Cardiac muscle cell (in vitro differentiated cells and primary cell): ENCODE measurements around a stretch of chr1.

DNA sequence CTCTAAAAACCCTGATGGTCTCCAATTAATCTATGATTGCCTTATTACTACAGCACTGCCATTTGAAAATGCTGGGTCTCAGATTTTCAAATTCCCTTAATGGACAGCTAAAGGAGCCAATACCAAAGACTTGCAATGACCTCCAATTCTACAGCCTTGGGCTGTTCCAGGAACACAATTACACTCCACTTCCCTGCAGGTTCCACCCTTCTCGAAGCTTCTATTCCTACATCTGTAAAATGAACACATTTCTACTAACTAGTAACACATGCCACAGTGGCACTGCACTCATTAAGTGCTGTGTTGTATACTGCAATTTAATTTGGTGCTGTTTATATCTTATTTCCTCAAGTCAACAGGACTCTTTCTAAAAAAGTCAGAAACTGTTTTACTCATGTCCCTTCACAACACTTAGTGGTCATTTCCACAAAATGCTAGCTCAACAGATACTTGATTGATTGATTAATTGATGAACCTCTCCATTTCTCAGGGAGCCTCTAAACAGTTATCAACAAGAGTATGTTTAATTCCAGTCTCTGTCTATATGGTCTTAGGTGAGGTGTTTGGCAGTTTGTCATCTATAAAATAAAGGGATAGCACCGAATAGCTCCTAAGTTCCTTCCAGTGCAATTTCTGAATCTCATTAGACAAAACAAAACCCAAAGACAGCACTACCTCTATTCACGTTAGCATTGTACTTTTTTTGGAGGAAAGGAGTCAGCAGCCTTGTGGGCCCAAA lies 85.5 kb upstream of the AK4 start:
- RAMPAGE, long total RNA, result no peak
- RRBS, result no CpG with 5 or more reads among the region's 3 CpGs

- RAMPAGE, long total RNA, result no peak
- RRBS, result 2% methylated on average over 36 of the region's 73 CpGs
Observed at GRCh38 chr1:65254231-65254743, 55.1 kb upstream of the DNAJC6 start.

DNA sequence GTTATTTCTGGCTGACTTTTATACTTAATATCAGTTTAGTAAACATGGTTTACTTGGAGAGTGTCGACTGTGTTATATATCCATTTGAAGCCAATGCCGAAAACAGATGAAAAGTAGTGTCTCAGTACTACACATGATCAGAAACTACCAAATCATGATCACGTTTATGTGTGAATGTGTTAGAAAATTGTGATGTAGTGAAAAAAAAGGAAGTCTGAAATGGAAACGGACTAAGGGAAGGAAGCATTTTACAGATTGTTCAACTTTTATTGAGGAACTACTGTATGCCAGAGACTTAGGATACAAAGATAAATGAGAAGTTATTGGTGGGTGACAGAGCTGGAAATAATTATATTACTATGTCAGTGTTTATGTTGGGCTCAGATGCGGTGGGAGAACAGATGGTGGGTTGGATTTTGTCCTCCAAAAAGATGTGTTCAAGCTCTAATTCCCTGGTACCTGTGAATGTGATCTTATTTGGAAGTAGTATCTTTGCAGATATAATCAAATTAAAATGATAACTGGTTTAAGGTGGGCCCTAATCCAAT lies 1.3 kb downstream of the LEPR start:
- RAMPAGE, long total RNA, result no peak
- RRBS, result no CpG with 5 or more reads among the region's 5 CpGs

- RAMPAGE, long total RNA, result no peak
- RRBS, result no CpG with 5 or more reads among the region's 10 CpGs
Observed at GRCh38 chr1:65422214-65423086, 2.0 kb downstream of the LEPR start.

DNA sequence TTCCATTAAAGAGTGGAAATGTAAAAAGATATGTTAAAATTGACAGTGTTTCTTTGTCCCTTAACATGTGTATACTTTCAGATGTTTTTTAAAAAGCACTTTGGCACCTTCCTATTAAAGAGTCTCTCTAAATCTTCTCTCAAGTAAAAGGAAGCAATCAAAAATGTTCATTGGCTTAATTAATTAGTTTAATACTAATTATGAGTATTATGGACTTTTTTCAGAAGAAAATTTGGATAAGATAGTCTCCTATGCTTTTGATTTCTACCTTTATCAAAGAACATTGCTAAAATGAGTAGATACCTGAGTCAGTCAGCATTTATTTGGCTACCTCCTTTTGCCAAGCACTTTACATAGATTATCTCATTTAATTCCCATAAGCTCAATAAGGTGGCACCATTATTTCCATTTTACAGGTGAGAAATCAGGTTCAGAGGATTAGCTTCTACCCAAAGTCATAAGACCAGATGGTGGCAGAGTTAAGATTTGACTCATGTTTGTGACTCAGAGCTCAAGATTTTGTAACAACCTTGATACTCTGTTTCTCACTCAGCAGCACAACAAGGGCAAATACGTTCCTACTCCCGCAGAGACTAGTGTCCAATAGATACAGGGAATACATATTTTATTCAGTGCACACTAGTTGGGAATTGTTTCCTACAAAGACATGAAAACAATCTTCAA lies 3.3 kb downstream of the LEPR start:
- RAMPAGE, long total RNA, result no peak
- RRBS, result no CpG with 5 or more reads among the region's 2 CpGs

- RAMPAGE, long total RNA, result no peak
- RRBS, result no CpG with 5 or more reads among the region's 4 CpGs
Observed at GRCh38 chr1:65434208-65435110, 14.0 kb downstream of the LEPR start.

DNA sequence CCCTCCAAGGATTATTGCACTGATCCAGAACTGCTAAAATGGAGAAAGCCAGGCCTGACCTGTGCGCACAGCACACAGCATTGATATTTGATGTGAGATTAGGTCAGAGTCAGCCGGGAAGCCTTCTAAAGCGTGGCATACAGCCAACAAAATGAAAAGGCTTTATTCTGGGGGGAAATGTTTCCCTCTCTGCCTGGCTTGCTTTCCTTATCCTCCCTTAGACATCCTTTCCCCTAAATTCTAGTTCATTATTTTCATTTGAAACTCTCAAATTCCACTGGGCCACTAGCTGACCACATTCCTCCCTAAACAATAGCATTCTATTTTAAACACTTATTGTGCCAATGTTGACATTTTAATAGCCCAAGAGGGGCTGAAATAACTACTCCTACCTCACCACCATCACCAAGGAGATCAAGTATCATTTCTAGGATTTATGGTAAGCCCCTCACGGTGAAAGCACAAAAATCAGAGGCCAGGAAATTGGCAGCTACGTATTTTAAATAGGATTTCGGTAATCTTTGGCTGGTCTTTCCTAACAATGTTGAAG lies 49.5 kb downstream of the LEPR start:
- RAMPAGE, long total RNA, result no peak
- RRBS, result no CpG with 5 or more reads among the region's 6 CpGs

DNA sequence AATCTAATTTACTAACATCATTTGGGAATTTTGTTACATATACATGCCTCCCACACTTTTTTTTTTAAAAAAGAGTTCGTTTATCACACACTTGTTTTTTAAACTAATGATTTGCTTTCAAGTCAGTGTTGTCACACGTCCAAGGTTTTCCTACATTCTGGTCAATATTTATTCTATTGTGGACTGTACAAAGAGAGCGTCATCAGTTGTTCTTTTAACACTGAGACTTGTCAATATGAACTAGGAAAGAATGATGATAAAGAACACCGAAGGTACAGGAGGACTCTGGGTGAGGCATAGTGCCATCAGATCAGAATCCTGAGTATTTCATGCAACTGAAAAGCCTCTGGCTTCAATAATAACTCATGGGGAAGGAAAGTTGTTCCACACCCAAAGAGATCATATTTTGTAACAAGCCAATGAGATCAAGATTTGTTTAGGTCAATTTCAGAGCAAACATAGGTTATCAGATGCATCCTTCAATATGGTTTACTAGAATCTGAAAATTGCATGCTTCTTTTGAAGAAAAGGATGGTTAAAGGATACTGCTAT lies 63.9 kb downstream of the LEPR start:
- RAMPAGE, long total RNA, result no peak
- RRBS, result no CpG with 5 or more reads among the region's 4 CpGs

DNA sequence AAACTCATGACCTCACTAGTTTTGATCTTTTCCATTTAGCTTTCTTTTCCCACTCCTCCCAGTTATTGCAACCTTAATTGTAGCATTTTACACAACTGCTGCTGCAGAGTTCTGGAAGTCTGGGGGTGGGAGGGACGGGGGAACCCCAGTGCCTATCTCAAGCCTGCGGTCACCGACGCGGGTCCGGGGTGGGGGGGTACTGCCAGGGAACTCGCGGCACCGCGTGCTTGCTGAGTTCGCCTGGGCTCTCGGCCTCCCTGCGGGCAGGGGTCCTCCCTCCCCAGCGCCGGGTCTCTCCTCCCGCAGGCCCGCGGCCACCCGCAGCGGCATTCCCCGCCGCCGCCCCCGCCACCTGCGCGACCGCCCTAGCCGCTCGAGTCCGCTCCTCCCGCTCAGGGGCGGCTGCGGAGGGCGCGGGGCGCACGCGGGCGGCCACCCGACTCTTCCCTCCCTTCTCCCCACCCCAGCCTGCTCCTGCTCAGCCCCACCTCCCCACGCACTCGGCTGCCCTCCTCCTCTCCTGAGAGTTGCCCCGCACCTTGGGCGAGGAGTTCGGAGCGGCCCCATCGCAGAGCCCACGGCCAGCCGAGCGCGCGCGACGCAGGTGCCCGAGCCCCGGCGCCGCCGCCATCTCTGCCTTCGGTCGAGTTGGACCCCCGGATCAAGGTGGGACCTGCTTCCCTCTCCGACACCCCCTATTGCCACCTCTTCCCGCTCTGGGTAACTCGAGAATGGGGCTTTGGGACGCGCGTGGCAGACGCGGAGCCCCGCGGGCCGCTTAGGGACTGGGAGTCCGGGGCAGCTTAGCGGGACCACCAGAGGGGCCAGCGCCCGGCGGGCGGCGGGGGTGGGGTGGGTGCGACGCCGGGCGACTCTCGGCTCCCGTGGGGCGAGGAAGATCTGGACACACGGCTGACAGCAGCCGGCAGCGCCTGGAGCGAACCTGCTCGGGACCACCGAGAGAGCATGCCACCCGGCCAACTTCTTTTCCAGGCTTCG lies 105.0 kb downstream of the LEPR start:
- RAMPAGE, long total RNA, result no peak
- RRBS, result 5% methylated on average over 29 of the region's 95 CpGs

DNA sequence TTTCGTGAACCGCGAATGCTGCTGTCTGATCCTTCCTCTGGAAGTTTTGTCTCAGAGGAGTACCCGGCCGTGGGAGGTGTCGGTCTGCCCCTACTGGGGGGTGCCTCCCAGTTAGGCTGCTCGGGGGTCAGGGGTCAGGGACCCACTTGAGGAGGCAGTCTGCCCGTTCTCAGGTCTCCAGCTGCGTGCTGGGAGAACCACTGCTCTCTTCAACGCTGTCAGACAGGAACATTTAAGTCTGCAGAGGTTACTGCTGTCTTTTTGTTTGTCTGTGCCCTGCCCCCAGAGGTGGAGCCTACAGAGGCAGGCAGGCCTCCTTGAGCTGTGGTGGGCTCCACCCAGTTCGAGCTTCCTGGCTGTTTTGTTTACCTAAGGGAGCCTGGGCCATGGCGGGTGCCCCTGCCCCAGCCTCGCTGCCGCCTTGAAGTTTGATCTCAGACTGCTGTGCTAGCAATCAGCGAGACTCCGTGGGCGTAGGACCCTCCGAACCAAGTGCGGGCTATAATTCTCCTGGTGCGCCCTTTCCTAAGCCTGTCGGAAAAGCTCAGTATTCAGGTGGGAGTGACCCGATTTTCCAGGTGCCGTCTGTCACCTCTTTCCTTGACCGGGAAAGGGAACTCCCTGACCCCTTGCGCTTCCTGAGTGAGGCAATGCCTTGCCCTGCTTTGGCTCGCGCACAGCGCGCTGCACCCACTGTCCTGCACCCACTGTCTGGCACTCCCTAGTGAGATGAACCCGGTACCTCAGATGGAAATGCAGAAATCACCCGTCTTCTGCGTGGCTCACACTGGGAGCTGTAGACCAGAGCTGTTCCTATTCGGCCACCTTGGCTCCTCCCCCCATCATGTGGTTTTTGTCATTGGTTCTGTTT lies 129.9 kb downstream of the LEPR start:
- RAMPAGE, long total RNA, result no peak
- RRBS, result no CpG with 5 or more reads among the region's 33 CpGs

GRCh38 chr1:66267529-66268221 lies 266.3 kb upstream of the SGIP1 start:
- RAMPAGE, long total RNA, result no peak
- RRBS, result no CpG with 5 or more reads among the region's 4 CpGs

- RAMPAGE, long total RNA, result no peak
- RRBS, result no CpG with 5 or more reads among the region's 3 CpGs
Observed at GRCh38 chr1:66276188-66276509, 257.8 kb upstream of the SGIP1 start.

GRCh38 chr1:66309237-66309689 lies 224.7 kb upstream of the SGIP1 start:
- RAMPAGE, long total RNA, result no peak
- RRBS, result no CpG with 5 or more reads among the region's 5 CpGs

- RAMPAGE, long total RNA, result no peak
- RRBS, result no CpG with 5 or more reads among the region's 4 CpGs
Observed at GRCh38 chr1:66316417-66317359, 217.3 kb upstream of the SGIP1 start.

GRCh38 chr1:66369808-66370232 lies 164.1 kb upstream of the SGIP1 start:
- RAMPAGE, long total RNA, result no peak
- RRBS, result no CpG with 5 or more reads among the region's 5 CpGs

DNA sequence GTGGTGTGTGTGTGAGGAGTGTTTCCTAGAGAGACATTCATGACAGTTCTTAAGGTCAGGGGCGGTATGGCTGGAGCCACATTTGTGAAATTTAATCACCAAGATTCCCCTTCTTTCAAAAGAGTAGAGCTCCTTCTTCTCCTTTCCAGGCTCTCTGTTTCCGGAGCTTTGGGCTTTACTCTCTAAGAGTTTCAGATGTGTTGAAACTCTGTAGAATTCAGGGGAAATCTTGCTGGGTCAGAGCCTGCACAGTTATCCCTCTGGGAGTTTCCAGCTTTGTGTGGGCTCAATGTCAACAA lies 138.3 kb upstream of the SGIP1 start:
- RAMPAGE, long total RNA, result no peak
- RRBS, result no CpG with 5 or more reads among the region's 2 CpGs

GRCh38 chr1:66438846-66439315 lies 95.1 kb upstream of the SGIP1 start:
- RAMPAGE, long total RNA, result no peak
- RRBS, result no CpG with 5 or more reads among the region's 2 CpGs

DNA sequence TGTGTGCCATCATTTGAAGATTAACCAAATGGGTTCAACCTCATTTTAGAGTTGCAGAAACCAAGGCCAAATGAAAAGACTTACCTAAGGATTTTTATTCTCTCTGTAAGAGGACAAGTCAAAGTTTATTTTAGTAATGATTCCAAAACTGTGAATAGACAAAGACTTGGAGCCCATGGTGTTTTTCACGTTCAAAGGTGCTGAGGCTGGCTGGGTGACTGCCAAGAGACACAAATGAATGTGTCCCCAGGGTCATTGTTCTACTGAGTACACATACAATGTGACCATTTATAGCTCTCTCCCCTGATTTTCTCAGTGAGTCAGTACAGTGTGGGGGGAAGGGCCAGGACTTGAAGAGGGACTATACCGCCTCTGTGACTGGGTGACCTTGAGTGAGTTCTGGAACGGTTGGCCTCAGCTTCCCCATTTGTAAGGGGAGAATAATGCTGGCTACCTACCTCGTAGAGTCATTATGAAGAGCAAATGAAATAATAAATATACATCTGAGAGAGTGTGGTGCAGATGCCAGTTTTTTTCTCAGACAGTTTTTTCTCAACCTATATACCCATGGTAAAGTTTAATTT lies 9.5 kb downstream of the SGIP1 start:
- RAMPAGE, long total RNA, result no peak
- RRBS, result no CpG with 5 or more reads among the region's 4 CpGs

DNA sequence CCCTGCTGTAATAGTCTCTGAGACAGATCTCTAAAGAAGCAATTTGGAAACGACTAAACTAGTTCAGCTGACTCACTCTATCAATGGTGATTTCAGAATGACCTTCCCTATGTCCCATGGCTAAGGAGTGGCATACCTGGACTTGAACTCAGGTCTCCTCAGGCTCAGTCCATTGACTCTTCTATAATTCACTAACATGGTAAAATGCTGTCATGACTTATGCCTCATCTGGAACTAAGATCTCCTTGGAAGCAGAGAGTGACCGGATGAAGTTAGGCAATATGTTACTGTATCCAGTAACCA lies 30.1 kb downstream of the SGIP1 start:
- RAMPAGE, long total RNA, result no peak
- RRBS, result no CpG with 5 or more reads among the region's 2 CpGs

DNA sequence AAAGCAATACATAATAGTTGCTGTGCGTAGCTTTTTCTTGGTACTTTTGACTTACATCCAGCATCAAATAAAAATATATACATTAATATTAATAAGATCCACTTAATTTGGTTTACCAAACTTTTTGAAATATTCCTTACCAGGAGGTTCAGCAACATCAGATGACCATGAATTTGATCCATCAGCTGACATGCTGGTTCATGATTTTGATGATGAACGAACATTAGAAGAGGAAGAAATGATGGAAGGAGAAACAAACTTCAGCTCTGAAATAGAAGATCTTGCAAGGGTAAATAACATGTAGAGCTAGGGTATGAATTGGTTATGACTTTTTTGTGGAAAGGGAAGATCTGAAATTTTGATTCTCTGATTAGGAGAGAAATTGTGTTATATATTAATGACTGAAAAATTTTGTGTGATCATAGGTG lies 21.2 kb downstream of the MIER1 start:
- RAMPAGE, long total RNA, result no peak
- RRBS, result no CpG with 5 or more reads among the region's 2 CpGs